GM19240 (cell line): ENCODE results near the genes MAST2 and FAAH.

DNA sequence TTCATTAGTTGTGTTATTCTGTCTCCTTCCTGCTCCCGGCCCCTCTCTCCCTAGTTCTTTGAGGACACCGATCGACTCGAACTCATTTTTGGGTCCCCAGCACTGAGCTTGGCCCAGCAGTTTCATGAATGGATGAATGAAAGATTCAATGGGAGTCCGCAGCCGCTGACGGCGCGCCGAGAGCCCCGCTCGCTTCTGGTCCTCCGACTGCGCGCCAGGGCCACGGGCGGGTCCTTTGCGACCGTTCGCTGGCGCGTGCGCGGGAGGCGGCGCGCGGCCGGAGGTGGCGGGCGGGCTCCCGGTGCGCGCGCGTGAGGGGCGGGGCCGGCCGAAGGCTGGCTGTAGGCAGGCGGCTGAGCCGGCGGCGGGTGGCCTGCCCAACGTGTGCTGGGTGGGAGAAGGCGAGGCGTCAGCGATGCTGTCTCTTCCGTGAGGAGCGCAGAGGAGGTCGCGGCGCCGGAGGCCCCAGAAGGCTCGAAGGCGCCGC is at the start of gene MAST2:
MAST2 (plus strand) TSS at position 342 of the 487 bp plus-strand sequence.
- RRBS, result 3% methylated on average over 4 of the region's 56 CpGs

GRCh38 chr1:45803923-45804636 is 668 bp downstream of the MAST2 start:
- RRBS, result 2% methylated on average over 7 of the region's 37 CpGs

- RRBS, result no CpG with 5 or more reads among the region's 2 CpGs
These were observed 19.2 kb downstream of the MAST2 start for GRCh38 chr1:45822542-45823011.

GRCh38 chr1:45954392-45954945 is 151.1 kb downstream of the MAST2 start:
- RRBS, result no CpG with 5 or more reads among the region's 6 CpGs

- RRBS, result no CpG with 5 or more reads among the region's 6 CpGs
These were observed 126.3 kb downstream of the PIK3R3 start for GRCh38 chr1:46006072-46006659.

GRCh38 chr1:46043313-46044104 is 88.9 kb downstream of the PIK3R3 start:
- RRBS, result no CpG with 5 or more reads among the region's 13 CpGs

GRCh38 chr1:46181105-46182236 is 5.2 kb upstream of the P3R3URF start:
- RRBS, result no CpG with 5 or more reads among the region's 12 CpGs

- RRBS, result no CpG with 5 or more reads among the region's 11 CpGs
These were observed 6.9 kb upstream of the P3R3URF start for GRCh38 chr1:46182818-46183935.

DNA sequence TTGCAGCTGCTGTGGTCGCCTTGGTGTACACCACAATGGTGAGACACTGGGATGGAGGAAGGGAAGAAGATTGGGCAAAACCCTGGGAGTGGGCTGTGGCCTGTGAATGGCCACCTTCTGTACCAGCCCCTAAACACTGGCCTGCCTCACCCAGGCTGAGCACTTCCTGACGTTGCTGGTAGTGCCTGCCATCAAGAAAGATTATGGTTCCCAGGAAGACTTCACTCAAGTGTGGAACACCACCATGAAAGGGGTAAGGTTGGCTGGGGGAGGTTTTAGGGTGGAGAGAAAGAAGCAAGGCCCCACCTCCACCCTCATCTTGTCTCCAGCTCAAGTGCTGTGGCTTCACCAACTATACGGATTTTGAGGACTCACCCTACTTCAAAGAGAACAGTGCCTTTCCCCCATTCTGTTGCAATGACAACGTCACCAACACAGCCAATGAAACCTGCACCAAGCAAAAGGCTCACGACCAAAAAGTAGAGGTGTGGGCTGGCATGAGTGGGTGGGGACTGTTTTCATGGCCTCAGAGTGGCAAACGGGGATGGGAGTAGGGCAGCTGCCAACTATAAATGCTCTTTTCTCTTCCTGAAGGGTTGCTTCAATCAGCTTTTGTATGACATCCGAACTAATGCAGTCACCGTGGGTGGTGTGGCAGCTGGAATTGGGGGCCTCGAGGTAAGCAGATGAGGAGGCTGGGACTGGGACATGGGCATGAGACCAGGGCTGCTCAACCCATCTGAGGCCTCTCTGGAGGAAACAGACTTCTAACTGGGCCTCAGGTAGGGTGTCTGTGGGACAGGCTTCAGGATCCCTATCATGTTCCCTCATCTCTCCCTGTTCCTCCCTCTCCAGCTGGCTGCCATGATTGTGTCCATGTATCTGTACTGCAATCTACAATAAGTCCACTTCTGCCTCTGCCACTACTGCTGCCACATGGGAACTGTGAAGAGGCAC is 8.6 kb upstream of the P3R3URF start:
- RRBS, result no CpG with 5 or more reads among the region's 9 CpGs

DNA sequence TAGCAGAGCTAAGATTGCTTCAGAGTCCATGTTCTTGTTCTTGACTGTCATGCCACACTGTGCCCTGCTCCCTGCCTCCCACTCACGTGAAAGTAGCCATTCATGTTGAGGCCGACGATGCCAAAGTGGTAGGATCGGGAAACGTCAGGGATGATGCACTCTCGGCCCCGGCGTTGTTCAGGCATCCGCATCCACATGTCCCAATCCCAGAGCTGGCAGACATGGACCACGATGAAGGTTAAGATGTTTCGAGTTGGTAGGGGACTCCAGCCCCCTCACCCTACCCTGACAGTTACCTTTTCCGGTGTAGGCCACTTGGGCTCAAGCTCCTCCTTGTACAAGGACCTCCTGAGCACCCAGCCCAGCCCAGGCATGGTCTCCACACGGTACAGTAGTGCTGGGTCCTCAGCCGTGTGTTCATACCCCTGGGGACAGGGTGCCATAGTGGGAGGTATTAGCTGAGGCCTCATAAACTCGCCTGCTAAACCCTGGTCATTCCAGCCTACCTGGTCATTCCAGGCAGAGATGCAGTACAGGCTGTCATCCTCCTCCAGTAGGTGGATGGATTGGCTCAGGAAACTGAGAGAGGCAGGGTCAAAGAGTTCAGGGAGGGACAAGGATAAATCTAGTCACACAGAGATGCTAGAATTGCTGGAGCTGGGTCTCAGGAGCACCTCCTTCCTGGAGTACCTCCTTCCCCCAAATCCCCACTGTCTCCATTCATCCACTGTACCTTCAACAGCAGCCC is 6.0 kb downstream of the POMGNT1 start:
- RRBS, result no CpG with 5 or more reads among the region's 15 CpGs

GRCh38 chr1:46274587-46275984 is 27.5 kb downstream of the RAD54L start:
- RRBS, result 97% methylated on average over 2 of the region's 15 CpGs

- RRBS, result no CpG with 5 or more reads among the region's 6 CpGs
These were observed 11.5 kb downstream of the NSUN4 start for GRCh38 chr1:46352079-46352544.

DNA sequence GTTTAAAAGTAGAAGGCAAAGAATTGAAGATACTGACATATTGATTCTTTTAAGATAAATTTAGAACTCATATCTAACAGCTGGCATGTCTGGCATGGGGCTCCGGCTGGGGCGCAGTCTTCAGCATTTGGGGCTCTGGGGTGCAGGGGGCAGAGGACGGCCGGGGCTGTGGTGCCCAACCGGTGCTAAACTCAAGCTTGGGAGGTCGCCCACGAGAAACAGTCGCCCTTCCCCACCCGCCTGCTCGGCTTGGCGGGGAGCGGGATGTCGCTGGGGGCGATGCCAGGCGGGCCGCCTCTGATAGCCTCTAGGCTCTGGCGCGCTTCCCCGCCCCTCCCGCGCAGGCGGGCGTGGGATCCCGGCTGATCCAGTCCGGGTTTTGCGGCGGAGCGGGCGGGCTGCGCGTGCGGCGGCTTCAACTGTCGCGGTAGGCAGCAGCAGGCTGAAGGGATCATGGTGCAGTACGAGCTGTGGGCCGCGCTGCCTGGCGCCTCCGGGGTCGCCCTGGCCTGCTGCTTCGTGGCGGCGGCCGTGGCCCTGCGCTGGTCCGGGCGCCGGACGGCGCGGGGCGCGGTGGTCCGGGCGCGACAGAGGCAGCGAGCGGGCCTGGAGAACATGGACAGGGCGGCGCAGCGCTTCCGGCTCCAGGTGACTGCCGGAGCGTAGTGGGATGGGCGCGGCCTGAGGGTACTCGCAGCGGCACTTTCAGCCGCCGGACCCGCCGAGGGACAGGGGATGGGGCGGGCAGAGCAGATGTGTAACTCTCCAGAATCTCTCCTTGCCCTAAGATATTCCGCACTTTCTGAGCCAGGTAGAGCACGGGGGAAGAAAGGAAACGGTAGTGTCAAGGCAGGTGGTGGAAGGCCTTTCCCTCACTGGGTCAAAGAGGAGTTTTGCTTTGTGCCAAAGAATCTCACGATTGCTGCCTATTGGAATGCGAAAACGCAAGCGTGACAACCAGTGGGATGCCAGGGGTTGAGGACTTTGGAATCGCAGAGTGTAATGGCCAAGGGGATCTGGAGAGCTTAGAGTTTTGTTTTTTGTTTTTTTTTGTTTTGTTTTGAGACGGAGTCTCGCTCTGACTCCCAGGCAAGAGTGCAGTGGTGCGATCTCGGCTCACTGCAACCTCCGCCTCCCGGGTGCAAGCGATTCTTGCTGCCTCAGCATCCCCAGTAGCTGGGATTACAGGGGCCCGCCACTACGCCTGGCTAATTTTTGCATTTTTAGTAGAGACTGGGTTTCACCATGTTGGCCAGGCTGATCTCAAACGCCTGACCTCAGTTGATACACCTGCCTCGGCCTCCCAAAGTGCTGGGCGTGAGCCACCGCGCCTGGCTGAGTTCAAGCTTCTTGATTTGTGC is at the start of gene FAAH:
FAAH (plus strand) TSS at position 422 of the 1,361 bp plus-strand sequence.
- RRBS, result 29% methylated on average over 29 of the region's 96 CpGs

- RRBS, result no CpG with 5 or more reads among the region's 6 CpGs
These were observed 1.8 kb downstream of the KNCN start for GRCh38 chr1:46549632-46550013.

DNA sequence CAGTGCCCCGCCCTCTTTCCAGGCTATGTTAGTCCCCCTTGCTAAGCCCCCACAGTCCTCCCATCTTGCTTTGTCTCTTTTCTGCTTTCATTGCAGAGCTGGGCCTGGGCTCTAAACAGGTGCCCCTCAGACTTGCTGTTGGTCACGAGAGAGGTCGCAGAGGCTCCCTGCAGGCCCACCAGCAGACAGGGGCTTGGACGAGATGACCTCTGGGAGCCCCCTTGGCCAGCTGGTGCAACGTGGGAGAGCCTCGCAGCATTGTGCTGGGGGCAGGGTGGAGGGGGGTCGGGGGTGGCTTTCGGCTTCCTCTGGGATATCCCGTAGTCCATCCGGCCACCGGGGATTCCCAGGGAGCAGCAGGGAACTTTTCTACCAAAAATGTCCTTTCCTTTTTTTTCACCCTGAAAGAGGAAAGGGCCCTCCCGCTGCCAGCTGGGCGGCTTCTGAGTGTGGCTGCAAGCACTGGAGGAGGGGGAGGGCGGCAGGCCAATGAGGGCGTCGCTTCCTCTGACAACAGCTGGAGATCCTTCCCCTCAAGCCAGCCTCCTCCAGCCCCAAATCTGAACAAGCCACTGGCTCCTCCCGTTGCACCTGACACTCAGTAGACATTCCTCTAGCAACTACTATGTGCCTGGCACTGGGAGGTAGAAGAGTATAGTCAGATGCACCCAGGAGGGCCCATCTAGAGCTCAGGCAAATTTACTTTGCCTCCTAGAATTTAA is 2.9 kb downstream of the MOB3C start:
- RRBS, result no CpG with 5 or more reads among the region's 17 CpGs

DNA sequence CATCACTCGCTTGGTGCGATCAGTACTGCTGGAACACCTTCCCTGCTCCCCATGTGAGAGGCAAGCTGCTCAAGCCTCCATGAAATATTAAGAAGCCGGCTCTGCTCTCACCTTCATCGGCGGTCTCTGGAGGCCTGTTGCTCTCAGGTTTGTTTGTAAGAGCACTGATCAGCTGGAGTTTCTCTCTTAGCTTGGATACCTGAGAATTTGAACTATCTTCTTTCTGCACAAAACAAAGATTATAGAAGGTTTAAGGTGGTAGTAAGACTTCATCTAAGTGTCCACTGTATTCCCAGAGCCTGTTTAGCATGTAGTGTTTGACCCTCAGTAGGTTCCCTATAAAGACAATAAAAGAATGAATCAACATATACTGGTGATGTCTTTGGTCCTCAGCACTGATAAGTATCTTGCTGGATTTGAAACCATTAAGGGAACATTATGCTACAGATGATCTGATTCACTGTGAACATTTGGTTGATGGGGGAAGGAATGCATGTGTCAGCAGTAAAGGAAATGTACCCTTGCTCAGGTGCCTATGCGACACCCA is 12.8 kb downstream of the TEX38 start:
- RRBS, result no CpG with 5 or more reads among the region's 6 CpGs

- RRBS, result no CpG with 5 or more reads among the region's 5 CpGs
These were observed 20.1 kb downstream of the TEX38 start for GRCh38 chr1:46691674-46692331.

DNA sequence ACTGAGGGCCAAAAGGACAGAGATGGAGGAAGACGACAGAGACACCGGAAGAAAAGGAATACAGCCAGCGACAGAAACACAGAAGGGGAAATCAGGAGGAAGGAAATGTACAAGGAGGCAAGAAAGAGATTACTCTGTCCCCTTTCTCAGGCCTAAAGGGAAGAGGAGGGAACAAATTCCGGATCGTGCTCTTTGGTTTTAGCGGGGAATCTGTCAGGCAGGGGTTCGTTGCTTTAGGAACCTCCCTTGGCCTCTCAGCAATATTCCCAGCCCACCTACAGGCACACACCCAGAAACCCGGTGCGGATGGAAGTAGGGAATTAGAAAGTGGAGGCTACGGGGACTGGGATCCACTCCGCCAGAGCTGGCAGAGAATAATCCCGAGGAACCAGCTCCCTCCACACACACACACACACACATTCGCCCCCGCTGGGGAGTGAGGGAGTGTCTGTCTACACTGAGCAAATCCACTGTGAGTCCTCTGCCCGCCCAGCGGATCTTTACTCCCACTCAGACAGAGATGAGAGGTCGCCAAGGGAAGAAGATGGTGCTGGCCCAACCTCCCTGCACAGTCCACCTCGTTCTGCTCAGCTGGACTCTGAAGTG is 5.8 kb downstream of the TAL1 start:
- RRBS, result 40% methylated on average over 1 of the region's 18 CpGs

- RRBS, result no CpG with 5 or more reads among the region's 12 CpGs
These were observed 6.8 kb upstream of the FOXE3 start for GRCh38 chr1:47409106-47409854.

DNA sequence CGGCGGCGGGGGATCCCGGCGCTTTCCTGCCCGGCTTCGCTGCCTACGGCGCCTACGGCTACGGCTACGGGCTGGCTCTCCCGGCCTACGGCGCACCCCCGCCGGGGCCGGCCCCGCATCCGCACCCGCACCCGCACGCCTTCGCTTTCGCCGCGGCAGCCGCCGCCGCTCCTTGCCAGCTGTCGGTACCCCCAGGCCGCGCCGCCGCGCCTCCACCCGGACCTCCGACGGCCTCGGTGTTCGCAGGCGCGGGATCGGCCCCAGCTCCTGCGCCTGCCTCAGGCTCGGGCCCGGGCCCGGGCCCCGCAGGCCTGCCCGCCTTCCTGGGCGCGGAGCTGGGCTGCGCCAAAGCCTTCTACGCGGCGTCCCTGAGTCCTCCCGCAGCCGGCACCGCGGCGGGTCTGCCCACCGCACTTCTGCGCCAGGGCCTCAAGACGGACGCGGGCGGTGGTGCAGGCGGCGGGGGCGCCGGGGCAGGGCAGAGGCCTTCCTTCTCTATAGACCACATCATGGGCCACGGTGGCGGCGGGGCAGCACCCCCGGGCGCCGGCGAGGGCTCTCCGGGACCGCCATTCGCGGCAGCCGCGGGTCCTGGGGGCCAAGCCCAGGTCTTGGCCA is 1.1 kb downstream of the FOXD2 start:
- RRBS, result 12% methylated on average over 51 of the region's 84 CpGs